ENCODE measurements around a stretch of chr19.

DNA sequence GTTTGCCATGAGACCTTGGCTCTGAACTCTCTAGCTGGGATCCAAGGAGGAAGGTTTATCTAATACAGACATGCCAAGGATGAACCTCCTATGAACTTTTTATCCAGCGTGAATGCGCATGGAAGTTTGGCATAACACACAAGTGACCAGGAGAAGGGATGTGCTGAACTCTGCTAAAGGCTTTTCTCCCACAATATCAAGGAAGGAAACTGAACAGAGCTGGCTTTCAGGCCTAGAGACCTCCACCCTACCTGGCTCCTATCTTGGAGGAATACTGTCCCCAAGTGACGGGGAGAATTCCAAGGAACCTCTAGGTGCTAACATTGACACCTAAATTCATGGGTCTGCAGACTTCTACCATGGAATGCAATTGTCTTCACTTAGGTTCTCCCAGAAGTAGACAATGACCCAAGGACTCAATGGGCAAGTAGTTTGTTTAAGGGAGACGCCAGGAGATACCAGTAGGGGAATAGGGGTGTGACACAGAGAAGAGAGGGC lies 51.2 kb upstream of the YJU2B start:
- RRBS = no CpG with 5 or more reads among the region's 4 CpGs

GRCh38 chr19:13755003-13755275 lies 7.2 kb downstream of the YJU2B start:
- RRBS = no CpG with 5 or more reads among the region's 4 CpGs

DNA sequence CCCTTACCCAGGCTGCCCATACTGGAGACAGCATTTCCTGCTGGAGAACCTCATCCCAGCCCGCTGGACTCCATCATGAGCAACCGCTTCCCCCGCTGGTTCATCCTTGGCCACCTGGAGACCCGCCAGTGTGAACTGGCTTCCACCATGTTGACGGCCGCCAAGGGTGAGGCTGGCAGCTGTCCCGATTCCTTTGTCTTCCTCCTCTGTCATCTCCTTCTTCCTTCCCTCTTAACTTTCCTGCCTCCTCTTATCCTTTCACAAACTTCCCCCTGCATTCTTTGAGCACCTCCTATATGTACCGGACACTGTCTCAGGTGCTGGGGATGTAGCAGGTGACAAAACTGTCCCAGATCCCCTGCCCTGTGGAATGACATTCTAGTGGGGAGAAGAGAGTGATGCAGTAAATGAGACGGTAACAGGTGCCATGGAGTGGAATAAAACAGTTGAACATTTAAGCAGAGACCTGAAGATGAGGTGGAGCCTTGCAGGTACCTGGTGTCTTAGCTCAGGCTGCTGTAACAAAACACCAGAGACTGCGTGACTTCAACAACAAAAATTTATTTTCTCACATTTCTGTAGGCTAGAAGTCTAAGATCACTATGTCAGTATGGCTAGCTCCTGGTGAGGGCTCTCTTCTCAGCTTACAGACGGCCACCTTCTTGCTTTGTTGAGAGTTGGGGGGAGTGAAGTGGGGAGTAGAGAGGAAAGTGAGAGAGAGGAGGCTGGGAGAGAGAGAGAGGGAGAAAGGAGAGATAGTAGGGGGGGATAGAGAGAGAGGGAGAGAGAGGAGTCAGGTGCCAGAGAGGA lies 28.3 kb downstream of the ZSWIM4 start:
- RRBS = no CpG with 5 or more reads among the region's 11 CpGs

GRCh38 chr19:13834206-13834666 lies 39.0 kb downstream of the ZSWIM4 start:
- RRBS = no CpG with 5 or more reads among the region's 8 CpGs

- RRBS = 93% methylated on average over 3 of the region's 21 CpGs
Measured at GRCh38 chr19:13985089-13985776, 20.9 kb downstream of the RFX1 start.

GRCh38 chr19:13995154-13995784 lies 10.9 kb downstream of the RFX1 start:
- RRBS = no CpG with 5 or more reads among the region's 12 CpGs

- RRBS = no CpG with 5 or more reads among the region's 15 CpGs
Measured at GRCh38 chr19:14052666-14053706, 8.9 kb downstream of the PALM3 start.

- RRBS = no CpG with 5 or more reads among the region's 18 CpGs
Measured at GRCh38 chr19:14081843-14082360, 3.7 kb downstream of the C19orf67 start.

- RRBS = no CpG with 5 or more reads among the region's 9 CpGs
Measured at GRCh38 chr19:14167110-14167436, 30.7 kb upstream of the ASF1B start.

- RRBS = 2% methylated on average over 8 of the region's 138 CpGs
Measured at GRCh38 chr19:14206462-14207766, 945 bp upstream of the ADGRL1 start.

DNA sequence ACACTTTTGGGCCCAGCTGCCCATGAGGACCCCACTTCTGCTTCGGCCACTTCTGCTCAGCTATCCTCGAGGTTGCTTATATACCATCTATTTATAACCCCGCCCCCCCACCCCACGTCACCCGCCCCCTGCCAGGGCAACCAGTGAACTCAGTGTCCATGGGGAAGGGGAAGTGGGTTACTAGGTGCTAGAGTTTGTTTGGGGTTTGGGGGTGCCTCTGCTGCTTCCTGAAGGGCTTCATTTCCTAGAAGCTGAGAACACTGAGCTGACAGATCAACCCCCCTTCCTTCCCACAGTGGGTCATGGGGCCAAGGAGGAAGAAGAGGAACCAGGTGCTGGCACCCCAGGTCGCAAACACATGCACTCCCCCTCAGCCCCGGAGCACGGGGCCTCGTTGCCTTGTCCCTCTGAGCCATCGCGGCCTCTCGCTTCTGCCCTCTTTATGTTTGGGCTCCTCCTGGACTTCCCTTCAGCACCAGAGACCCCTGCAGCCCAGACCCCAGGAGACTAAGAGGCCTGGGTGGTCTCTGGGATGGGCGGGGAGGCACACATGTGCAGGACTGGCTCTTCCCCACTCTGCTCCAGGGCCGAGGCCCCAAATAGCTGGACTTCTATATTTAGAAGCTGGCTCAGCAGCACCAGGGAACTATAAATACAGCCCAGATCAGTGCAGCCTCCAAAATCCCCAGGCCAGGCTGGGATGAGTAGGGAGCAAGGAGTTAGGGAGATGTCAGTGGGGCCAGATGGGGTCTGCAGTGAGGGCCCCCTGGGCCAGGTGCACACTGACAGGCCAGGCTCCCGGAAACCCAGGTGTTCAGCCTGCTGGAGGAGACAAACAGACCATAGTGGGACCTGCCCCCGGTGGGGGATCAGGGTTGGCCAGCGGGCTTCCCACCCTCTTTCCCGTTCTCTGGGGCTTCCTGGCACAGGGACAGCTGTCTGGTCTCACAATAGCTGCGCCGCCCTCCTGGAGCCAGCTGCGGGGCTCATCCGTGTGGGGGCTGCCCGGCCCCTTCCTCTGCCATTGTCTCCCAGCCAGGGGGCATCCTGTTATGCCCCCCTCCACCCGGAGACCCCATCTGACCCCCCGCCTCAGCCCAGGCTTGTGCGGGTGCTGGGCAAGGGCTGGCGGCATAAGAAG lies 5.7 kb upstream of the ADGRE5 start:
- RRBS = 35% methylated on average over 7 of the region's 27 CpGs

DNA sequence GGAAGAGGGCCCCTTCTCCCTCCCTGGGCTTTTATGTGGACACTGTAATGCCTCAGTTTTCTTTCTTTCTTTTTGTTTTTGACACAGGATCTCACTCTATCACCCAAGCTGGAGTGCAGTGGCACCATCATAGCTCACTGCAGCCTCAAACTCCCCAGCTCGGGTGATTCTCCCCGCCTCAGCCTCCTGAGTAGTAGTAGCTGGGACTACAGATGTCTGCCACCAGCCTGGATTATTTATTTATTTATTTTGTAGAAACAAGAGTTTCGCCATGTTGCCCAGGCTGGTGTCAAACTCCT lies 722 bp upstream of the ADGRE5 start:
- RRBS = no CpG with 5 or more reads among the region's 3 CpGs

DNA sequence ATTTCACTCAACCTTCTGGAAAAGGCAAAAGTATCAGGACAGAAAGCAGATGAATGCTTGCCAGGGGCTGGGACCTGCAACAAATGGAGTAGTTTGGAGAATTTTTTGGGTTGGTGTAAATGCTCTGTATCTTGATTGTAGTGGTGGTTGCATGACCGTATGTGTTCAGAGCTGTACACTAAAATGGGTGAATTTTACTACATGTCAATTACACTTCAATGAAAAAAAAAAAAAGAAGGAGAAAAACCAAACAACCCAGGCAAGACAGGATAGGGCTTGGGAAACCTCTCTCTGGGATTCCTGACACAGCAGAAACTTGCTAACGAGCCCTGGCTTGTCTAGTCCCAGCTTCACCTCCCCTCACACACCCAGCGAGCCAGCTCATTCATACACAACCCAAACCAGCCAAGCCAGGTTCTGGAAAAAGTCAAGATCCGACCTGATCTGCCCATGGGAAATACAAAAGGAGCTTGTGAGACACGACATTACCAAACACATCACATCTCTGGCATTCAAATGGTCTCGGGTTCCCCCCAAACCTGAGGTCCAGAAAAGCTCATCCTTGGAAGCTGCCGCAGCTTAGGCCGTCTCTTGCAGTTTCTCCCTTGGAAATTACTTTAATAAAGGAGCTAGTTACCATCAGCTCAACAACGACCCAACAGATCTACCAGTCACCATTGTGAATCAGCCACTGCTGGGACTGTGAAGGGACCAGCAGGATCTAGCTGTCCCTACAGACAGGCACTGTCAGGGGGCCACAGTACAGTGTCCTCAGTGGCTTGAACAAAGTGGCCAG lies 3.6 kb upstream of the TECR start:
- RRBS = no CpG with 5 or more reads among the region's 9 CpGs

GRCh38 chr19:14550078-14550997 lies 20.9 kb downstream of the TECR start:
- RRBS = no CpG with 5 or more reads among the region's 23 CpGs

GRCh38 chr19:14553297-14553747 lies 18.5 kb downstream of the NDUFB7 start:
- RRBS = 98% methylated on average over 5 of the region's 16 CpGs

GRCh38 chr19:14554246-14554836 lies 17.5 kb downstream of the NDUFB7 start:
- RRBS = 48% methylated on average over 3 of the region's 11 CpGs

- RRBS = no CpG with 5 or more reads among the region's 9 CpGs
Measured at GRCh38 chr19:14558747-14559185, 13.1 kb downstream of the NDUFB7 start.

DNA sequence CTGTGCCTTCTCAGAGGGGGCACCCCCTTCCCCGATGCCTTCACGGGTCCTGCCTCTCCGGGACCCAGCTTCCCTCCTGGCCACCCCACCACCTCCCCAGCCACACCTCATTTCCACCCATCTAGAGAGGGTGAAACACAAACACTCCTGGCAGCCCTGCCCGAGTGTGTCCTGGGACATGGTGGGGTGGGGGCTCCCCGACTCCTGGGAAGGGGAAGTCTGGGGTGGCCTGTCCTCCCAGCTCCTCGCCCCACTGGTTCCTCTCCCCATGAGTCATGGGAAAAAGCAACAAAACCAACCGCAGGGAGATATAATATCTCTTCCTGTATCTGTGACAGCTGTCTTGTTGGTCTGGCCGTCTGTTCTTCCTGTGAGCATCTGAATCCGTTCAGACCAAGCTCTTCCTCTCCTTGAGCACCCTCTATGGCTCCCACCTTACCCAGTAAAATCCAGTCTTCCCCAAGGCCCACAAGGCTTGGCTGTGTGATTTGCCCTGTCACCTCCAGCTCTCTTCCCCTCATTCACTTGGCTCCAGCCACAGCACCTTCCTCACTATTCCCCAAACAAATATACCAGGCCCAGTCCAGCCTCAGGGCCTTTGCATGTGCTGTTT lies 6.8 kb upstream of the ADGRE2 start:
- RRBS = no CpG with 5 or more reads among the region's 9 CpGs

DNA sequence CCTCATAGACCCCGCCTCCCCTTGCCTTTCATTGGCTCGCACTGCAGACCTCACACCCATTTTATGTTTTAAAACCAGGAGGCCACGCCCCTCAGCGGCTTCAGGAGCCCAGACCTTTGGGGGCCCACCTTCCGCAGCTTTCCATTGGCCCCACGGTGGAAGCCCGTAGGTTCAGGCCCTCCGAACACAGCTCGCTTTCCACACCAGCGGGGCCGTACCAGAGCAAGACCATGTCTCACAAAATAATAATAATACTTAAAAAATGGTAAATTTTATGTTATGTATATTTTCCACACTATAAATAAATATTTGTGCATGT lies 222 bp upstream of the ILVBL start:
- RRBS = no CpG with 5 or more reads among the region's 11 CpGs

- RRBS = no CpG with 5 or more reads among the region's 12 CpGs
Measured at GRCh38 chr19:15165574-15166314, 35.1 kb downstream of the NOTCH3 start.